GM12892 (cell line): ENCODE results near the genes KIAA1217, ARHGAP21 and GAD2.

GRCh38 chr10:22691558-22692205 lies 22.7 kb downstream of the PIP4K2A start:
- RRBS = no CpG with 5 or more reads among the region's 1 CpG

DNA sequence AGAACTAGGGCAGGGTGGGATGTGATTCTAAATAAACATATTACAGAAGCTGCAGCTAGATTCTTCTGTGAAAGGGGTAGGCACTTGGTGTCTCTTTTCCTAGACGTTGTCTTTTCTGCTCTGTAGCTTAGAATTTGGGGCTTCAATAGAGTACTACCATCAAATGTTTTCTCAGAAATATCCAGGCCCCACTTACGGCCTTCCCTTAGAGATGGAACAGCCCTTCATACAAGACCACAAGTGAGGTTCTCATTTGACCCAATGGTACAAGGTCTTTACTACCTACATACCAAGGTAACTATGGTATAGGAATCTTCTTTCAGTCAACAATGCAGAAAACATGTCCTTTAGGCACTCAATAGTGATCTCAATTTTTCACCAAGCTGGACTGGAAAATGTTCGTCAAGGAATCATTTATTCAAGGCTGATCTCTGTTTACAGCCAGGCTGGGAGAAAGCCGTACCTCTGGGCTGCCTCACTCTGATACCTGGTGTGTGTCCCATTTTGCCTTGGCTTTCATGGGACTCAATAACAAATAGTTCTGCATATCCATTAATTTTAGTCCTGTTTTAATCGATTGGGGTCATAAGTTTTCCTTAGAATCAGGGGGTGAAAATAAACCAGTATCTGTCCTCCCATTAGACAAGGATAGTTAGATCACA lies 21.7 kb downstream of the PIP4K2A start:
- RRBS = no CpG with 5 or more reads among the region's 5 CpGs

DNA sequence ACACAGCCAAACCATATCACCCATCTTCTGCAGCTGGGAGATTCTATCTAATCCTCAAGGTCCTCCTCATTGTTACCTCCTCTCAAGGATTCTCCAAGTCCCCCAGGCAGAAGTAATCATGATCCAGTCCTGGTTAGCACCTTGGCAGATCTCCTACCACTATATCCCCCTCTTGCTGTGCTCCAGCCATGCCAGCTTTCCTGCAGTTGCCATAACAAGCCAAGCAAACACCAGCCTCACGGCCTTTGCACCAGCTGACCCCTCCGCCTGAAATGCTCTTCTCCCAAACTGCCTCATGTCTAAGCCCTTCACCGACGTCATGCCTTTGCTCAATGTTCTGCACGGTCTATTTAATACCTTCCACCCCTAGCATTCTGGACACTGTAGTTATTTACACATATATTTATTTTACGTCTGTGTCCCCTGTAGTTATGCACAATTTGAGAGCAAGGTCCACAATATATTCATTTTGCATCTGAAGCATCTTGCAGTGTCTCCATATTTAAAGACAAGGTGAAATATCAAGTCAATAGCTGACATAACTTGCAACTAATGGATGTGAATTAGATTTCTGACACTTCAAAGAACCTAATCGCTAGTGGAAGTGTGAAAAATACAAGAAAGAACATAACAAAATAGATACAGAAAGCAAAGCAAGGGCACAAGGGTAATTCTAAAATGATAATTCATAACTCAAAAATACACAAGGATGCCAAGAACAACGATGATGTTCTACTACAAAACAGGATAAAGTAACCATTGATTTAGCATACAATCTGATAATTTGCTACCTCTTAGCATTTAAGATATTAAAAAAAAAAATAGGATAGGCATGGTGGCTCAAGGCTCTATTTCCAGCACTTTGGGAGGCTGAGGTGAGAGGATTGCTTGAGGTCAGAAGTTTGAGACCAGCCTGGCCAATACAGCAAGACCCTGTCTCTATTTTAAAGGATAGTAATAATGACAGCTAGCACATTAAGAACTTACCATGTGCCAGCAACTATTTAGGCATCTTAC lies 7.9 kb downstream of the PIP4K2A start:
- RRBS = no CpG with 5 or more reads among the region's 8 CpGs

- RRBS = no CpG with 5 or more reads among the region's 7 CpGs
Measured at GRCh38 chr10:22707588-22708164, 6.7 kb downstream of the PIP4K2A start.

GRCh38 chr10:23821980-23822237 lies 383.0 kb downstream of the OTUD1 start:
- RRBS = no CpG with 5 or more reads among the region's 1 CpG

GRCh38 chr10:24119907-24120171 lies 89.1 kb upstream of the KIAA1217 start:
- RRBS = no CpG with 5 or more reads among the region's 5 CpGs

DNA sequence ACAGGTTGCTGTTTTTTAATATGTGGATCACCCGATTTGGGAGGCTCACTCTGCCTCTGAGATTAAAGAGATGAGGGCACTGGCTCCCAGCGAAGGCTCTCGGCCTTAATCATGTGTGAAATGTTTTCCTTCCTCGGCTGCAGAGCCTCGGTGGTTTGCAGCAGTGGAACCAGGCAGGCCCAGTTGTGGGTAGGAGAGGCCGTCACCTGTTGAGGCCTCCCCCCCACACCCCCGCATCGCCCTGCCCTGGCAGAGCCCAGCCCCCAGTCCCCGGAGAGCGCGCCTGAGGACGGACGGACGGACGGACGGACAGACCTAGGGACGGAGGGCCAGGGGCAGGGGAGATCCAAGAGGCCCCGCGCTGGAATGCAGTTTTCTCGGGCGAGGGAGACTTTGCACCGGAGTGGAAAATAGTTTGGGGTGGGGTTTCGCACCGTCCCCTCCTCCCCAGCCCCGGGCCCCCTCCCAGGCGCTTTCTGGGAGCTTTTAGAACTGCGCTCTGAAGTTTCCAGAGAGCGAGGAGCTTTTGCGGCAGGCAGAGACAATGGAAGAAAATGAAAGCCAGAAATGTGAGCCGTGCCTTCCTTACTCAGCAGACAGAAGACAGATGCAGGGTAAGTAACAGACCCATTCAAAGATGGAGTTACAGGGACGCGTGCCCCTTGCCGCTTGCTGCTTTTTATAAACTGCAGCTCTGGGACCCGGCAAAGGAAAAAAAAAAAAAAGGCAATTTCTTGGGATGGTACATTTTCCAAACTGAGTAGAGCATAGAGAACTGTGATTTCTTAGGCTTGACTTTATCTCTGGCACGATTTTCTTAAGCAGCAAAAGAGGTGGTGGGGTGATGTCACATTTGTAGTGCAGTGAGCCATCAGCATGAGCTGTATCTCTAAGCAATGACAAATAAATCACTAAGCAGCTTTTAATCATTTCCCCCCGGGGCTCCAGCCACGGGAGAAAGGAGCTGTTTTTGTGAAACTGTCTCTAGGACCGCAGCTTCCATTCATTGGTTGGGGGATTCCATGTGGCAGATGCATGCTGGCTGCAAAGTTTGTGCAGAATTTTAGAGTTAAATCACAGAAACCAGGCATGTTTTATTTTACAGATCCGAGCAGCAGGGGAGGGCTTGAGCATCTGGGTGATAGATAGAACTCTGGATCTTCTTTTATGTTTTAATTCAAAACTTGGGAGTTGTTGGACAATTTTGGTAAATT lies at the start of gene KIAA1217:
TSS of gene KIAA1217 (plus strand) at position 489 of the 1,214 bp plus-strand sequence.
- RRBS = 2% methylated on average over 4 of the region's 39 CpGs

DNA sequence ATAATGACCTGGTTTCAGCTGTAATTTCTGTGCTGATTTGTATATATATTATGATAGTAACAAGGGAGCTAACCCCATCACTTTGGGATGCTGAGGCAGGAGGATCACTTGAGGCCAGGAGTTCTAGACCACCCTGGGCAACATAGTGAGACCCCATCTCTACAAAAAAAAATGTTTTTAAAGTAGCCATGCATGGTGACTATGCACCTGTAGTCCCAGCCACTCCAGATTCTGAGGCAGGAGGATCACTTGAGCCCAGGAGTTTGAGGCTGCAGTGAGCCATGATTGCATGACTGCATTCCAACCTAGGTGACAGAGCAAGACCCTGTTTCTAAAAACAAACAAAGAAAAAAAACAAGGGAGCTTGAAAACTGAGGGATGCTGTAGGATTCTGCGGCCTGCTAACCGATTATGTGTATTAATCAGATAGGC lies 4.9 kb downstream of the KIAA1217 start:
- RRBS = no CpG with 5 or more reads among the region's 2 CpGs

DNA sequence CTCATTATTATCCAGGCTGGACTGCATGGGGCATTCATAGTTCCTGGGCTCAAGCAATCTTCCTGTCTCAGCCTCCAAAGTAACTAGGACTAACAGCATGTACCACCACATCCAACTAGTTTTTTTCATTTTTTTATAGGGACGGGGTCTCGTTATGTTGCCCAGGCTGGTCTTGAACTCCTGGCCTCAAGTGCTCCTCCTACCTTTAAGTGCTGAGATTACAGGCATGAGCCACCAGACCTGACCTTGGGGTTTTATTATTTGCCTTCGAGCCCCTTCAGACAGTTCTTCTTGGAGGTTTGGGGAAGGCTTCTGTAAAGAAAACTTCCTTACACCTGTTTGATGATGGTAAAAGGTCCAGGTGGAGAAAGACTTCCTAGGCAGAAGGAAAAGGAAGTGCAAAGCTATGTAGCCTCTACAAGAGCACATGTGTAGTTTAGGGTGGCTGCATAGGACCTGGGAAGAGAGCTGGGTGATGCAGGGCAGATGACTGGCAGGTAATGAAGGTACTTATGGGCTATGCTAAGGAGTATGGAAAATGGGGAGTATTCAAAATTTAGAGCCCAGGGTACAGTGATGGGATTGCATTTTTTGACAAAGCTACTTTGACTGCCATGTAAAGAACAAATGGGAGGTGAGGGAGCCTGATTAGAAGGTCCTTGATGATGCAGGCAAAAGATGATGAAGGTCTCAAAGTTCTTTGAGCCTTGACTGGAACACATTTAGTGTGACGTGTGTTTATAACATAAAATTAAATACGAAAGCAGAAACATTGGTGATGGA lies 95.6 kb downstream of the KIAA1217 start:
- RRBS = no CpG with 5 or more reads among the region's 5 CpGs

GRCh38 chr10:24468080-24468912 lies 255.4 kb downstream of the ARHGAP21 start:
- RRBS = no CpG with 5 or more reads among the region's 9 CpGs

GRCh38 chr10:24664939-24665657 lies 58.6 kb downstream of the ARHGAP21 start:
- RRBS = no CpG with 5 or more reads among the region's 2 CpGs

DNA sequence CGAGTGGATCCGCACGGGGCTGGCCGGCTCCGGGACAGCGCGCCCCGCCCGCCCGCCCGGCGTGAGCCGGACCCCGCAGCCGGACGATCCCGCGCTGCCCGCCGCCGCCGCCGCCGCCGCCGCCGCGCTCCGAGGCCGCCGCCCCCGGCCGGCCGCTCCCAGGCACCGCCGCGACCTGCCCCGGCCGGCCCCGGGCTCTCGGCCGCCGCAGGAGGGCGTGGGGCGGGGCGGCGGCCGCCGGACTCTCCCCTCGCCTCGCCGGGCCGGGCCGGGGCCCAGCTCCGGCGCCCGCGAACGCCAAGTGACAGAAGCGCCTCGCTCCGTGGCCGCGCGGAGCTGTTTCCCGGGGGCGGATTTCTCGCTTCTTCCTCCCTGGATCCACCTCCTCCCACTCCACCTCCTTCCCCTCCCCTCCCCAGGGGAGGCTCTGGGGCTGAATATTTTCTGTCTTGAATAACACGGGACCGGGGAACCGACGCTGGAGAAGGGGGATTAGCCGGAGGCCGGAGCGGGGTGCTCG lies at the start of gene ARHGAP21:
TSS of gene ARHGAP21 (minus strand) at position 312 of the 520 bp plus-strand sequence.
- RRBS = 1% methylated on average over 40 of the region's 76 CpGs

- RRBS = no CpG with 5 or more reads among the region's 20 CpGs
Measured at GRCh38 chr10:25465677-25466465, 291.1 kb downstream of the GPR158 start.

GRCh38 chr10:26215861-26216863 lies at the start of gene GAD2:
TSS of gene GAD2 (plus strand) at chr10:26216774.
- RRBS = 28% methylated on average over 3 of the region's 93 CpGs

GRCh38 chr10:26506008-26506280 lies 67.8 kb downstream of the APBB1IP start:
- RRBS = no CpG with 5 or more reads among the region's 3 CpGs

DNA sequence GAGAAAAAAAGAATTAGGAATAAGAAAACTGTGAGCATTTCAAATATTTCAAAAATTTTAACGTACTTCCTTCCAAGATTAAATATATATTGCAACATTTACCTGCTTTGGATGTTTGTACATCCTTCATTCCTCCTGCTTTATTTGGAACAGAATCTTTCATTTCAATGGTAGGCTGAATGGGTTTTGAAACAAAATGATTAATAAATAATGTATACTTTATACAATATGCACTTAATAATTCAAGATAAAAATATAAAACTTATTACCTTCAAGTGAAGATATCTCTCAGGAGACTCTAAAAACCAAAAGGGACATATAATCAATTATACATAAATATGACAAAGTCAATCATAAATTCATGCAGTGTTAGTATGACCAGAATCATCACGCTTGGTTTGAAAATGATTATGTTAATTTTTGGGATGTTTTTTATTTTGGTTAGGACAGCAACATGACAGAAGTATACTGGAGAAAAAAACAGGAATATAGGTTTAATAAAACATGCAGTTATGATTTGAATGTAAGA lies 40.0 kb downstream of the ANKRD26 start:
- RRBS = no CpG with 5 or more reads among the region's 2 CpGs

- RRBS = no CpG with 5 or more reads among the region's 4 CpGs
Measured at GRCh38 chr10:27136745-27137203, 17.4 kb downstream of the YME1L1 start.

- RRBS = 11% methylated on average over 1 of the region's 7 CpGs
Measured at GRCh38 chr10:27354720-27355042, 114.1 kb upstream of the ACBD5 start.

GRCh38 chr10:27745885-27746562 lies 405 bp upstream of the MKX start:
- RRBS = 46% methylated on average over 23 of the region's 53 CpGs

GRCh38 chr10:27997868-27998324 lies 983 bp downstream of the ODAD2 start:
- RRBS = no CpG with 5 or more reads among the region's 11 CpGs